Vagina (tissue), 1 donor: Measurements from ENCODE around the genes NFYA and NCR2.

DNA sequence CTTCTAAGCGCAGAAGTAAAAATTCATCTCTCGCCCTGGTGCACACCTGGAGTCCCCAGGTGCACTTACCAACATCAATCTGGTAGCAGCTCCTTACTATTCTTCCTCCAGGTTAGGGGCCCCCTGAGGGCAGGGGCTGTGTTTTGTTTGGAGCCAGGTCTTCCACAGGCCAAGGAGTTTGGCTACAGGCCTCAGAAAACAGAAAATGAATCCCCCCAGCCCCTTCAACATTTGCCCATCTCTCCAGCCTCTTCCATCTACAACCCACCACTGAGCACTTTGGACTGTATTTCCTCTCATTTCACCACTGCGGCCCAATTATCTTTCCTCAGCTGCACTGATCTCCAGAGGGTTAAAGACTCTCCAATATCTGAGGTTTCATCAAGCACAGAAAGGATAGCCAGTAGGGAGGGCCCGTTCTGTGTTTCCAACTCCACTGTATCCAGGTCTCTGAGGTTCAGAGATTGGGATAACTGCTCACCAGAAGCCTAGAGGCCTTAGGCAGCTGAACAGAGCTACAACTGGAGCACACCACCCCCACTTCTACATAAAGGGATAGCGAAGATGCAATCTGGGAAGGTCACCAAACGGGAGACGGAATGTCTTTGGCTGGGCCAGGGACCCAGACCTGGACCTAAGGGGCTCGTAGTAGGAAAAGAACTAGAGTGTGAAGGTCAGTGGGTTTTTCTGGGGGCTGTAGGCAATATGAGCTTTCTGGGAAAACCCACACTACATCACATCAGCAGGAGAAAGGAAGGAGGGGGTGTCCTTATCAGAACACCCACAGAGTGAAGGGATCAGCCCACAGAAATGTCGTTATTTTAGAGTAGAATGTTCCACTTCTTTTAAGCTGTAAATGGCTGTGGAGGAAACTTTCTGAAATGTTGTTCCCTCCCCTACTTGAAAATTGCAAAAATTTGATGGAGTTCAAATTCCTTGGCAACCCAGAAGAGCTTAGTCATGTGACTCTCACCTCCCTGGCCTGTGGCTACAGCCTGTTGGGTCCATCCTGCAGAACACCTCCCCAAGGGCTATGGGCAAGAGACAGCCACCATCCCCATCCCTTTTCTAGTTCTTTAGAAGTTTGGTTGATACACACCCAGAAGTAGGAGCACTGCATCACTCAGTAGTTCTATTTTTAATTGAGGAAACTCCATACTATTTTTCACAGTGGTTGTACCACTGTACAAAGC lies 7.3 kb downstream of the KCNK5 start:
- PRO-cap: no peak
- RAMPAGE, long total RNA: start-site peak on the minus strand centred at position 437 of the sequence, 91 bp wide, 9 reads

DNA sequence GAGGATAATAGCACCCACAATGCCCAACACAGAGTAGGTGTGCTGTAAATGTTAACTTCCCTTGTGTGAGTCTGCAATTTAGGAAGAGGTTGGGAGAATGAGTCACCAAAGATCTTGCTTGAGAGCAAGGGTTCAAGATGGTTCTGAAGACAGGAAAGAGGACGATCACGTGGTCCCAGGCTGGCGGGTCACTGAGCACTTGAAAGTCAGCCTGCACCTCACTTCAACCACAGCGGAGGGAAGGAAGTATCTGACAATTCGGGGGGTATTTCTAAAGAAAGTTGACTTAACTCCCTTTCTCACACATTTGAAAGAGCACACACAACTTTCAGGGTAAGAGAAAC lies 3.2 kb downstream of the KCNK5 start:
- PRO-cap: no peak
- RAMPAGE, long total RNA: no peak

DNA sequence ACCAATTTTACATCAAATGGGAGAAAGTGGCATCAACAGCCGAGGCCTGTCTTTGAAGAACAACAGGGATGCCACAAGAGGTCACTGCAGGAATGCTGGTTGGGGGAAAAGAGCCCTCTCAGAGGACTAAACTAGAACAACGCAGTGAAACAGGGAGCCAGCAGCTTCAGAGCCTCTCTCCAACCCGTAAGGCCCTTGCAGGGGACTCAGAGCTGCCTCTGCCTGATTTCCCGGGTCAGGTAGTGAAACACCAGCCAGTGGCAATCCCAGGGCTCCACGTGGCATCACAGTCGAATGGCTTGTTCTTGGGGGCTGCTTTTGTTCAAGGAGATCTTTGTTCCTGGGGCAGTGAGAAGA lies 55.0 kb upstream of the KCNK16 start:
- PRO-cap: no peak
- RAMPAGE, long total RNA: no peak

DNA sequence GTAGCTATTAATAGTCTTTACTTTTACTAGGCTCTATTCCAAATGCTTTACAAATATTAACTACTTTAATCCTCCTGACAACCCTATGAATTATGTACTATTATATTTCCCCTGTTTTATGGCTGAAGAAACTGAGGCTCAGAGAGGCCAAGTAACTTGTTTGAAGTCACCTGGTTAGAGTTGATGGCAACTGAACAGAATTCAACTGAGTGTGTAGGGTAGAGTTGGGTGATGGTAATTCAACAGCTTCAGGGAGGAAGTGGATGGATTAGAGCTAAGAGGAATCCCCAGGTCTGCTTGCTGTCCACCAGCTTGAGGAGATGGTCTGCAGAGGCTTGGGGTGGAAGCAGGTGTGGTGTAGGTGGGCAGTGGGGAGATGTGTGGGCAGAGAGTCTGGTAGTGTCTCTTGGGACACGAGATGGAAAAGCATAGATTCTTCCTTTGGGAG lies 57.3 kb downstream of the DAAM2 start:
- PRO-cap: no peak
- RAMPAGE, long total RNA: no peak

DNA sequence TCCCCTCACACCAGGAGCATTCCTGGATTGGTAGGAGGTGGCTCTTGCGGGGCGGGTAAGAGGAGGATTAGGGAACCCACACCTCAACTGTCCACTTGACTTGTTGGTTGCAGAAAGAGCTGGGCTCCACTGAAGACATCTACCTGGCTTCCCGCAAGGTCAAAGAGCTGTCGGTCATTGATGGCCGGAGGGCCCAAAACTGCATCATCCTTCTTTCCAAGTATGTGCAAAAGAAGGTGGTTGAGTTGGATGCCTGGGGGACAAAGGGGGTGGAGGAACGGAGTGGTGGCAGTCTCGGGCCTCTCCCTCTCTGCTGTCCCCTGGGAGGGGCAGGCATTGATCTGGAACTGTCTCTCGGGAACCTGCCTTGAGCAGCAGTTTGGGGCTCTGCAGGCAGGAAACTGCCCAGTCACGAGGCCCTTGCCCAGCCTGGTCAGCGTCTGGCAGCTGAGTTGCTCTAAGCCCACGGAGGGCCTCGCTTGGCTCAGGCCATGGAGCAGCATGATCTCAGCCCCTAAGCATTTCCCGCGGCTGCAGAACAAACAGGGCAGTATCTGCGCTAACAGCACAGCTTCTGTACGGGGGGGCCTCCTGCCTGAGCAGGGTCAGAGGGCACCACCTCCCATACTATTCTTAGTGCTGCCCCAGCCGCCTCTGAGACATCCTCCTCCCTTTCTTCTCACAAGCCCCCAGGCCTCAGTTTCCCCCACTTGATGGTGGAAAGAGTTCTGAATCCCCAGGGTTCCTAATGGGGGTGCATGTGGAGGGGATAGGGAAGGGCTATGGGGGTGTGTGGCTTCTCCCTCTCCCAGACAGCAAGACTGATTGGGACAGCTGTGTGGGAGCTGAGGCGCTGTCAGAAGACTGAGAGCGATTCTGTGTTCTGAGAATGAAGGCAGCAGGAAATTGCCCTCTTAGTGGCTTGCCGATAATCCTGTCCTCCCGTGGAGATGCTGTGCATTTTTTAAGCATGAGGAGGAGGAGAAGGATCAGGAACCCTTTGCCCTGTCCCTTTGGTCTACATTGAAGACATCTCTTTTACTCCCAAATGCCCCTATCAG lies 46.6 kb downstream of the MOCS1 start:
- PRO-cap: unidirectional peak, minus-strand start at position 403 of the sequence
- RAMPAGE, long total RNA: no peak

DNA sequence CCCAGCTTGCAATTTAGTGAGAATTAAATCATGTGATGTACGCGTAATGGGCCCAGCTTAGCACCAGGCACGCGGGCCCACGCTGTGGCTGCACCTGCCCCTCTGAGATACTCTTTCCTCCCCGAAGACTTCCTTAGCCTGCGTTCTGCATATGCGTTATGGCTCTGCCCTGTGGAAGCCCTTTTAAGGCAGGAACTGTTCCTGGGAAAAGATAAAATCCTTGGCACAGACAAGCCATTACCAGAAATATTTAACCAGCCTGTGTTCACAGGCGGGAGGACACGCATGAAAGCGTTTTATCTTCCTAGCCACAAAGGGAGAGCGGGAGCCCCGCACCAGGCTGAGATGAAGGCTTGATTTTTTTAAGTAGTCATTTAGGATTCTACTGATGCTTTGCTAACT lies 311.0 kb downstream of the LRFN2 start:
- PRO-cap: no peak
- RAMPAGE, long total RNA: no peak

DNA sequence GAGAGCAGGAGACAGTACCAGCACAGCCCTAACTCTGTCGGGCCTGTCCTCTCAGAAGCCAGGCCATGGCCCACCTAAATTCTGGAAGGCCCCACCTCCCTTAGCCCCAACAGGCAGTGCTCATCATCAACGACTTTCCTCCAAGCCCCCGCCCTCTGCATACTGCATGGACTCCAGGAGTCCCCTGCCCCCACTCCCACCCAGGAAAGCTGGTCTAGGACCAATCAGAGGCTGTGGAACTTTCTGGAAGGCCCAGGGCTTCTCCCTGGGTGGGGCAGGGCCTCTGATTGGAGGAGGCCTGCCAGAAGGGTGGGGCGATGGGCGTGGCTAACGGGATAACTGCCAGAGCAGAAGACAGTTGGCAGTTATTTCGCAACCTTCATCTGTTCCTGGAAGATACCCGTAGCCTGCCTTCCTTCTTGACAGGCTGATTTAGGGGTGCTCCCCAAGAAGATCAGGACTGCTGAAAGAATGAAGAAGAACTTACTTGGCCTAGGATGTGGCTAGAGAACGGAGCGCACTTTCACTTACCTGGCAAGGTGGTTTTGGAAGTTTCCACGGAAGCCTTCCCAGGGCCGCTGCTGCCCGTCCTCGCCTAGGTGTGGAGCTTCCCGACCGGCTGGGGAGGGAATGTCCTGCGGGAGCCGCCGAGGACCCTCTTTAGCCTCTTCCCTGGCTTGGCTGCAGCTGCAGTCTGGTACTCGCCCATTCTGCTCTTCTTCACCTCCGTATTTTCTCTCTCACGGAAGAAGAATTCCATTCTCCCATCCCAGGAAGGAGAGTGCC lies 209.0 kb downstream of the LRFN2 start:
- PRO-cap: no peak
- RAMPAGE, long total RNA: no peak

- PRO-cap: no peak
- RAMPAGE, long total RNA: no peak
These were observed 10.5 kb downstream of the UNC5CL start for GRCh38 chr6:41028305-41029119.

DNA sequence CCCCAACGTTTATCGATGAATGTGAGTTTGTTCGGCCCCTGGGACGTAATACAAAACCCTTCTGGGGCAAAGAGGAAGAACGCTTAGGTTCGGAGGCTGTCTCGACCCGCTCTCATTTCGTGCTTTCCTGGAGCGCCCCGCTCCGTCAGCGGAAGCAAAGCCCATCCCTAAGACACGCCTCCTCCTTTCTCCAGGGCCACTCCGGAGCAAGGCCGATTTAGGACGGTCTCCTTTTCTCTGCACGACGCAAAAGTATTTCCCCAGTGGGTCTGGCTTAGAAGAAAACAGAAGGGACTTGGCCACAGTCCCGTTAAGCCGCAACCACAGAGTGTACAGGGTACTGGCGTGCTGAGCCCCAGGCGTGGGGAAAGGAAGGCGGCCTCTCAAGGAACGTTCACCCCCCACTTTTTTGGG lies 382 bp downstream of the OARD1 start:
- PRO-cap: bidirectional peak, plus-strand start at position 199 of the sequence, minus-strand start at position 119 of the sequence
- RAMPAGE, long total RNA: start-site peak on the minus strand centred at position 153 of the sequence, 187 bp wide, 31 reads

DNA sequence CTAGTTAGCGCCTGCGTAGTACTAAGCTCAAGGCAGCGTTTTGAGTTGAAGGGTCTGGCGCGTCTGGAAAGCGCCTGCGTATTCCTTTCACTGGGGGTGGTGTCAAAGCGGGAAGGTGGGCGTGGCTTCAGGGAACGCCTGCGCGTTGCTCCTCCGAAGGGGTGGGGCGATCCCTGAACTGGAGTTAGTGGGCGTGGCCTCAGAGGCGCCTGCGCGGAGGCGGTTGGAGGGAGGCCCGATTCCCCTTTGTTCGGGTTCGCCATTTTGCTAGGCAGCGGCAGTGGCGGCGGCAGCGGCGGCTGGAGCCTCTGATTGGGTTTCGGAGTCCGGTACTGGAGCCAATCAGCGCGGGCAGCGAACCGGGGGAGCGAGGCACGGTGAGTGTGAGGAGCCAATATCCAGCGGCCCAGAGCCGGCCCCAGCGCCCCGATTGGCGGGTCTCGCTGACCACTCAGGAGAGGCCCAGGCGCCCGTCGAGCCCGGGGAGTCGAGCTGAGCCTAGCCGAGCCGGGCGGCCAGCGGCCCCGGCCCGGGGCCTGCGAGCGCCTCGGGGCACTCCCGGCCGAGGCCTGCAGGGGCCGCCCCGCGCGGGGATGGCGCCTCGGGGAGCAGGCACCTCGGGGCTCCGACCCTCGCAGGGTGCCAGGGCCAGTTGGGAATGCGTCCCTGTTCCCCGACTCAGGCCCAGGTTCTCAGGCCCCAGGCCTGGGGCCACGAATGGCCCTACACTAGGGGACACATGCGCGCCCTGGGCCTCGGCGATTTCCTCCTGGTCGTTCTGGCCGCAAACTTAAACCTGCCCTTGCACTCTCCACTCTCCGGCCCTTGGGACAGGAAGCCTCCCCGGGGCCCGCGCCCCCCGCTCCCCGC lies at the start of gene NFYA:
Gene NFYA, plus strand, starts transcription at position 267 of the 870 bp plus-strand sequence.
- PRO-cap: bidirectional peak, plus-strand start at position 267 of the sequence, minus-strand start at position 104 of the sequence; unidirectional peak, plus-strand start at position 518 of the sequence
- RAMPAGE, long total RNA: start-site peak on the plus strand centred at position 269 of the sequence, 177 bp wide, 33 reads

DNA sequence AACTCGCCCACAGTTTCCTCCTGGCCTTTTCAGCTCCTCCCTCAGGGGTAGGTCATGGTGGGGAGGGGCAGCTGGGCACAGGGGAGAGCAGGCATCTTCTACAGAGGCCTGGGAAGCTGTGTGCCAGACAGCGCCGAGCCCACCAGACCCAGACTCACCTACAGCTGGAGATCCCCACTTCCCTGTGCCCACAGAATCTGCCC lies at the start of gene NCR2:
Gene NCR2, plus strand, starts transcription at position 90 of the 203 bp plus-strand sequence.
- PRO-cap: no peak
- RAMPAGE, long total RNA: no peak

GRCh38 chr6:41442620-41443255 lies 103.4 kb upstream of the FOXP4 start:
- PRO-cap: no peak
- RAMPAGE, long total RNA: no peak

DNA sequence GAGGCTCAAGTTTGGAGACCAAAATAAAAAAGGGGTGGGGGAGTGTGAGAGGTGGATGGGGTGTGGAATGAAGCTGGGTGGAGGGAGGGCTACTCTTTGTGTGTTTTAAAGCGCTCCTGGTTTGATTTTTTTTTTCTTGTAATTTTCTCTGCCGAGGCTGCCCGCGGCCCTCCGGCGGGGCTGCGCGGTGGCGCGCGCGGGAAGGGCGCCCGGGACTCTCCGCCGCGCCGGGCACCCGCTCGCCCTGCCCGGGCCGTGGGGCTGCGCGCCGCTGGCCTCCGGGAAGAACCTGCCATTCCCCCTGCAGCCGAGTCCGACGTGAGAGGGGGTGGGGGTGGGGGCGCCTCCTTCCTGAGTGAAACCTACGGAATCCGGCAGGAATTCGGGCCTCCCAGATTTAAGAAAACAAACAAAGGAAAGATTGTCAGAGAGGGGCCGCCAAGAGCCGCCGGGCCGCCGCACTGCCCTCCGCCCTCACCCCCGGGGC lies 42.5 kb upstream of the FOXP4 start:
- PRO-cap: unidirectional peak, plus-strand start at position 215 of the sequence; bidirectional peak, plus-strand start at position 427 of the sequence, minus-strand start at position 291 of the sequence
- RAMPAGE, long total RNA: no peak

DNA sequence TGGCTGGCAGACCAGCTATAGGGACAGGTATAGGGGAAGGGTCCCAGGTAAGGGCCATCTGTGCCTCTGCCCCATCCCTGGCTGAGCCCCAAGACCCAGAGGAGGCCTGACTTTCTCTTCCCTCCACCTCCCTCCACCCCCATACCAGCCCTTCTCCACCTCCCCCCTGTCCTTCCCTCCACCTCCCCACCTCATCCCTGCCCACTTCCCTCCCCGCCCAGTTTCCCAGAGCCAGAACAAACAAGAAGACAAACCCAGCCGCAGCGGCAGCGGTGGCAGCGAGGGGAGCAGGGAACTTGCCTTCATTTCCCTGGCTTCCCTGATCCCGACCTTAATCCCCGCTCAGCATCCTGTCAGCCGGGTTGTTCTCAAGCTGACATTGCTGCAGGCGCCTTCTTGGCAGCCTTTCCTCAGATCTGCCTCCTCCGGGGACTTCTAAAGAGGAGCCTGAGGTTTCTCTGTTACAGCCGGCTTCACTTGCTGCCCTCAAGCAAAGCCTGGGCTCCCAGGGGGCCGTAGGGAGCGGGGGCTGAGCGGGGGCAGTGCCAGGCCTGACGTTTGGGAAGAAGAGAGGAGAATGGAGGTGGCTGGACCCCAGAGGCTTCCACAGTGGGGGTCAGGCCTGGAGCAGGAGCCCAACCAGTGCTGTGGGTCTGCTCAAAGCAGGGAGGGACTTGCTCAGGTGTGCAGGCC lies 18.1 kb upstream of the FOXP4 start:
- PRO-cap: no peak
- RAMPAGE, long total RNA: no peak

GRCh38 chr6:41552902-41553291 lies 6.7 kb downstream of the FOXP4 start:
- PRO-cap: no peak
- RAMPAGE, long total RNA: no peak

- PRO-cap: no peak
- RAMPAGE, long total RNA: no peak
These were observed 22.6 kb downstream of the FOXP4 start for GRCh38 chr6:41568573-41569464.

DNA sequence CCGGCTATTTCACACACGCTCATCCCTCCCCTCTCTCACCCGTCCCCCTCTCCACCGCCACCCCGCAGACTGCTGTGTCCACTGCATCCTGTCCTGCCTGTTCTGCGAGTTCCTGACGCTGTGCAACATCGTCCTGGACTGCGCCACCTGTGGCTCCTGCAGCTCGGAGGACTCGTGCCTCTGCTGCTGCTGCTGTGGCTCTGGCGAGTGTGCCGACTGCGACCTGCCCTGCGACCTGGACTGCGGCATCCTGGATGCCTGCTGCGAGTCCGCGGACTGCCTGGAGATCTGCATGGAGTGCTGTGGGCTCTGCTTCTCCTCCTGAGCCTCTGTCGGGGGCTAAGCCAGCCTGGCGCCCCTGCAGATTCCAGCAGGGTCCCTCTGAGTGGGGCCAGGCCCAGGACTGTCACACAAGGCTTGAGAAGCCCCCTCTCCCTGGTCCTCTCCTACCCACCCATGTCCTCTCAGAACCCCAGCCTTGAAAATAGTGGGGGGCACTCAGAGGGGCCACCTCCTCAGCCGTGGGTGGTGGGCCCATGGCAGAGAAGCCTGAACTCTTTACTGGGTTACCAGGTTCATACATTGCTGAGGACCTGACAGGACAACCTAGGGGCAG lies 15.1 kb downstream of the MDFI start:
- PRO-cap: no peak
- RAMPAGE, long total RNA: start-site peak on the plus strand centred at position 323 of the sequence, 56 bp wide, 20 reads

GRCh38 chr6:41744270-41744966 lies 2.8 kb downstream of the PGC start:
- PRO-cap: no peak
- RAMPAGE, long total RNA: no peak

DNA sequence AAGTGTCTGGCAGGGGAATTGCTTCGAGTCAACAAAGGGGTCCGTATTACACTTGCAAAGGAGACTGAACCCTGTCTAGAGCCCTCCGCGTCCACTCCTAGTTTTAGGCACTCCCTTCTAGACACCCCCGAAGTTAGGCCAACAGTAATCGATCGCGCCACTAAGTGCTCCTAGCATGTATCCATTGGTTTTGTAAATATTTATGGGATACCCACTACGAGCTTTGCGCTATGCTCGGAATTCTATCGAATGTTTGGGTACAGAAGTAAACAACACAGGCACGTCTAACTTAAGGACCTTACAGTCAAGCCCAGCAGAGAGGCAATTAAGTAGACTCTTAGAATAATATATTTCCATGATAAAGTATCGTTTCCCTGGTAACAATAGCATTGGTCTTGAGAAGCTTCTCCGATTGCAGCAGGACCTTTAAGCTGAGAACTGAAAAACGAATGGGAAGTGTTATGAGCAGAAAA lies 633 bp downstream of the BYSL start:
- PRO-cap: no peak
- RAMPAGE, long total RNA: no peak

DNA sequence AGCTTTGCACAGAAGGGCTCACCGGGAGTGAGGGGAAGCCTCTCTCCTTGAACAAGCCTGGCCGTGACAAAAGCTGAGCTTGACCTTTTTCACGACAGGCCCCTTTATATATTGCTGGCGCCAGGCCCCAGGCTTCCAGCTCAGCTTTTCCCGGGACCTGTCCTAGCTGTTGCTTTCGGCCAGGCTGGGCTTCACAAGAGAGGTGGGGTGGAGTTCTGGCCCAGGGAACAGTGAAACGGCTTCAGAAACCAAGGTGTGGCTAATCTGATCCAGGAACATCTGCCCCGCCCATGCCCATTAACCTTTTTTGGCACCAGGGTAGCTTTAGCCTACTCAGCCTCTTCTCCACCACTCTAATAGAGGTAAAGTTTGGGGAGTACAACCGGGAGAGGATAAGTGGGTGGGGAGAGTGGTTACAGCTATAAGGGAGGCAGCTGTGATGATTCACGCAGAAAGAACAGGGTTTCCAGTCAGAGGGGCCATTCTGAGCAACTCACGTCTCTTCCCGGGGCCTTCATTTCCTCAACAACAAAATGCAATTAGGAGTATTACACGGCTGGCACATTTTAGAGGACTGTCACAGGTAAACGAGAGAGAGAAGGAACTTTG lies 42.8 kb downstream of the C6orf132 start:
- PRO-cap: no peak
- RAMPAGE, long total RNA: no peak